ENCODE measurements around the gene TMOD1.

GRCh38 chr9:96419240-96419715 lies 1.1 kb upstream of the ZNF367 start:
- PRO-cap = bidirectional peak, plus-strand start at chr9:96419400, minus-strand start at chr9:96419334
- RAMPAGE, long total RNA = no peak

DNA sequence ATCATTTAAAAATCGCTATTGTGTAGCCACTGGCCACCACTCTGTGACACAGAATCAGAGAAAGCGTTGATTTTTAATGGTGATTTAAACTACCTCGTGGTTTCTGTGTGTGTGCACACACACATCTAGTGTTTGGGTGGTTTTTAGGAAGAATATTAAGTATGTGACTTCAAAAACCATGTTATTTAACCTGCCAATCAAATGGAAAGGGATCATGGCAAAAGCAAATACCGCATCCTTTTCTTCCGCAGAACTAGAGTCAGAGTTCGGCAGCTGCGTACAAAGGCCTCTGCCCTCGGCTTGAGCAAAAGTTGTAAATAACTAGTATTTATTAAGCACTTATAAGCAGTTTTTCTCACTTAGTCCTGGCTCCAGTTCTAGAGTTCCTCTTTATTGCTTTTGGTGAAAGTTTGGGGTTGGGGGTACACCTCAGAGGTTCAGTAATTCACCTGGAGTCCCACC lies 40.6 kb downstream of the HABP4 start:
- PRO-cap = no peak
- RAMPAGE, long total RNA = no peak

DNA sequence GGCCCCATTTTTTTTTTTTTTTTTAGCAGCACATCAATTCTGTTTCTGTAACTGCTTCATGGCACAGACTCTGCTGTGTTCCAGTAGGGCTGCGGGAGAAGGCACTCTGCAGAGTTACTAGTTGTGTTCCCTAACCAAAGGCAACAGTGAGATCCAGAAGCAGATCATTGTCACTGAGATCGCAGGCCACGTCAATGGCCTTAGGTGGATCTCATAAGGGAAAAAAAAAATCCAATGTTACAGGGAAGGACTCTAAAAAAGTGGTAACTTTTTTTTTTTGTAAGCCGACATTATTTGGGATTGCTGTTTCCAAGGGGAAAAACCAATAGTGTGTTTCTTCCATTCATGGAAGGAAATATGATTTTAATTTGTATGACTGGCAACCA lies 52.6 kb downstream of the HABP4 start:
- PRO-cap = no peak
- RAMPAGE, long total RNA = no peak

- PRO-cap = no peak
- RAMPAGE, long total RNA = no peak
These were observed 9.1 kb downstream of the NUTM2G start for GRCh38 chr9:96937632-96938236.

- PRO-cap = no peak
- RAMPAGE, long total RNA = no peak
These were observed 25.7 kb upstream of the TDRD7 start for GRCh38 chr9:97385951-97386861.

GRCh38 chr9:97501576-97502001 lies at the start of gene TMOD1:
Gene TMOD1 (plus strand): TSS chr9:97501666.
- PRO-cap = bidirectional peak, plus-strand start at chr9:97501666, minus-strand start at chr9:97501490; unidirectional peak, plus-strand start at chr9:97501969
- RAMPAGE, long total RNA = no peak

- PRO-cap = no peak
- RAMPAGE, long total RNA = no peak
These were observed 41.0 kb downstream of the TSTD2 start for GRCh38 chr9:97591962-97592686.

- PRO-cap = no peak
- RAMPAGE, long total RNA = no peak
These were observed 773 bp downstream of the TSTD2 start for GRCh38 chr9:97632183-97633007.

DNA sequence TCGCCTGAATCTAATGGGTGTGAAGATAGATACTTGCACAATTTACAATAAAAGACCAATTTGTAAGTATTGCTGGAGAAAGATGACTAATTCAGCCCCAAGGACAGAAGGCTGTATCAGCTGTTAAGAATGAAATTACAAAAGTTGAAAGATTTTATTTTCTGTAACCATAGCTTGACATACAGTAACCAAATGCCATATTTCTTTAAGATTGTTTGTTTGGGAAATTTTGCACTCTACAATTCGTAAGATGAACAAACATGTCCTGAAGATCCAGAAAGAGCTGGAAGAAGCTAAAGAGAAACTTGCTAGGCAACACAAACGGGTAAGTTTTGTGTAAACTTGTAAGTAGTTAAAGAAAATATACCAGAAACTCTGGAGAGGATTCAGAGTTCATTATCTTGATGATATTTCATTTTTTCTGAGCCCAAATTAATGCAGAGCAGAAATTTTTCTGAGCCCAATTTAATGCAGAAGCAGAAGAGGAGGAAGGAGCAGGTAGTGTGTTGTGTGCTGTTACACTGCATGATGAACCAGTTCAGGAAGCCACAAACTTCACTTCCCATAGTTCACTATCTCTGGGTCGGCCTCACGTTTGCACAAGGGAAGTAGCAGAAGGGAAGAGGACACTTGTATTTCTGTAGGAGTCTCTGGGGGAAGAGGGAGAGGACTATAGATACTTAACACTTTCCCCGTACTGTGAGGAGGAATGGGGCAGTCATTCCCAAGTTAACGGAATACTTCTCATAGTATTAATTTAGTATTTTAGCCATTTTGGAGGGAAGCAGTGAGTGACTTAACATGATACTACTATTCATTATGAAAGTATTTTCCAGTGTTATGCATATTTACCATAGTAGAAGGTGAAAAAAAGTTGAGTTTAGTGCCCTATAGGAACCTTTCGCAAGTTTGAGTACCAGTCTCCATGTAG lies 30.3 kb downstream of the XPA start:
- PRO-cap = no peak
- RAMPAGE, long total RNA = no peak

DNA sequence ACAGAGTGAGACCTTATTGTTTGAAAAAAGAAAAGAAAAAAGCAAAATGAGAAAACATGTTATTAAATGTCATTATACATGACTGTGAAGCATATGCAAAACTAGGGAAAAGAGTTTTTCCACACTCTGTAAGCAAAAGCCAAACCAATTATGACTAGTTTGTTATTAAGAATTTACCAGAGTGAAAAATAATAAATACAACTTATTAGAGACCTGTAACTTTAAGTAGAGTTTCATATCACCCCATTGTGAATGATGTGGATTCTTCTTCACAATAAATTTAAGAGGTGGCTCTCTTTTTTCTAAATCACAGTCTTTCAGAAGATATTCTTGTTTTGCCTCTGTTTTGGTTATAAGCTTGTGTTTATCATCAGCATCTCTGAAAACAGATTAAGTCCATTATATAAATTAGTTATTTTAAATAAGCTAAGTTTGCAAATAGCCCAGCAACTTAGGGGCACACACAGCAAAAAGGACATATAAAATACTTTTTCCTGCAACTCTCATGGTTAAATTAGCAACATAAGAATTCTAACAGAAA lies 10.2 kb downstream of the XPA start:
- PRO-cap = no peak
- RAMPAGE, long total RNA = no peak

- PRO-cap = no peak
- RAMPAGE, long total RNA = no peak
These were observed 17.2 kb upstream of the XPA start for GRCh38 chr9:97714429-97714638.

DNA sequence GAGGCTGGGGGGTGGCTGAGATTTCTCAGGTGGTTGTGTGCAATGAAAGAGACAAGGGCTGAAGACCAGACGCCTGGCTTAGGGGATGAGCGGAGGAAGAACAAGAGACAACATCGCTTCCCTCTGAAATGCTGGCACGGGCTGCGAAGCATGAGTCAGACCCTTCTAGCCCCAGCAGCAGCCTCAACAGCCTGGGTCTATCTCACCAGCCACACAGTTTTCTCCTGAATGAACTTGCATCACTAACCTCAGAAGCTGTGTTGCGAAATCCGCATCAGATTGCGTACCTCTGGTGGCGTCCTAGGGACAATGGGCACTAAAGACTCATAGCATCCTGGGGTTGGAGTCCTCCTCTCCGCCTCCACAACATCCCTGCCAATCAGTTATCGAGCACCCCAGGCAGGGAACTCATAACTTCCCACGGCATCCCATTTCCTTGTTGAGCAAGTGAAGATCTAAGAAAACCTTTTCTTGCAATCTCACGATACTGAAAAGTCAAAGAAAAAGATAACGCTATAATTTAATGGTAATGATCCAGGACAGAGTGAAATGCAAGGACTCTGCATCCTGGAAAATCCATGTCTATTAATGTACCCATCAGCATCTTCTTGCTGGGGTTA lies 23.8 kb downstream of the FOXE1 start:
- PRO-cap = no peak
- RAMPAGE, long total RNA = no peak

- PRO-cap = unidirectional peak, plus-strand start at chr9:97904897
- RAMPAGE, long total RNA = no peak
These were observed 17.6 kb downstream of the TRMO start for GRCh38 chr9:97904697-97905146.

- PRO-cap = no peak
- RAMPAGE, long total RNA = no peak
These were observed 14.7 kb downstream of the TRMO start for GRCh38 chr9:97907613-97907980.

DNA sequence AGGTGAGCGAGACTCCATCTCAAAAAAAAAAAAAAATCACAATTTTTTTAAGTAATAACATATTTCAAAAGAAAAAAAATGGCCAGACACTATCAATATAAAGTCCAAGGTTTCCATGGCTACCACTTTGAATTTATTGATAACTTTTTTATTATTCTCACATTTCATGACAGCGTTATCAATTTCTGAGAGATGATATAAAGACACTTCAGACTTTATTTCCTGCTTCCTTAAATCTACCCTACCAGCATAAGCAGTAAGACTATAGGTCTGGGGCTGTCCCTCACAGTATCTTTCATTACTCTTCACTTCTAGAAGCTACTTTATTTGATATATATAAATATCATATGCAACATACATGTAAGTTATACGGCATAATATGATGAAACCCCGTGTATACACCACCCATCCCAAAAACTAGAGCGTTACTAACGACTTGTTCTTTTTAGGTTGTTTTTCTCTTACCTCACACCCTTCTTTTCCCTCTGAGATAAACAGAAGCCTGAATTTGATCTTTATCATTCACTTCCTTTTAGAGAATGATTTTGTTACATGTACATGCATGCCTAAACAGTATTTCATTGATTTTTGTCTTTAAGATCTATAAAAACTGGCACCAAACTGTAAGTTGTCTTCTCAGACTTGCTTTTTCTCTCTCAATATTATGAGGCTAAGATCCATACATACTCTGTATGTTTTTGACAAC lies 3.8 kb downstream of the TRMO start:
- PRO-cap = no peak
- RAMPAGE, long total RNA = no peak

- PRO-cap = no peak
- RAMPAGE, long total RNA = no peak
These were observed 7.0 kb downstream of the HEMGN start for GRCh38 chr9:97930777-97931529.

DNA sequence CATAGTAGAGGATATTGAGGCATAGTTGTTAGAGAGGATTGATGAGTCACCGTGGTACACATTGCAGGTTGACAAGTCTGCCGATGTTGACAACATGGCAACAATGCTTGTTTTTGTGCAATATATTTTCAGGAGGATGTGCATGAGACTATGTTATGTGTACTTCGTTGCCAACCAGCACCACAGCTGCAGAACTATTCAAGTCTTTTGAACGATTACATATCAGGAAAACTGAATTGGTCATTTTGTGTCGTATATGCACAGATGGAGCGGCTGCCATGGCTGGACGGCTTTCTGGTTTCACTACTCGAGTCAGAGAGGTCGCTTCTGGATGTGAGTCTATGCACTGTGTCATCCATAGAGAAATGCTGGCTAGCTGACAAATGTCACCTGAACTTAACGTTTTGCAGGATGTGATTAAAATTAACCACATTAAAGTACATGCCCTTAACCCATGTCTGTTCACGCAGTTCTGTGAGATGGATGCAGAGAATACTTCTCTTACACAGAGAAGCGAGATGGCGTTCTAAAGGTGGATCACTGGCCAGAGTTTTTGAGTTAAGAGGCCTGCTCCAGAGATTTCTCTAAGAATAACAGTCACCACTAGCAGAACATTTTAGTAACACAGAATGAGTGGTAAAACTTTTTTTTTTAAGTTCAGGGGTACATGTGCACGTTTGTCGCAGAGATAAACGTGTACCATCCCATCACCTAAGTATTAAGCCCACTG lies 24.4 kb downstream of the ANP32B start:
- PRO-cap = no peak
- RAMPAGE, long total RNA = no peak

DNA sequence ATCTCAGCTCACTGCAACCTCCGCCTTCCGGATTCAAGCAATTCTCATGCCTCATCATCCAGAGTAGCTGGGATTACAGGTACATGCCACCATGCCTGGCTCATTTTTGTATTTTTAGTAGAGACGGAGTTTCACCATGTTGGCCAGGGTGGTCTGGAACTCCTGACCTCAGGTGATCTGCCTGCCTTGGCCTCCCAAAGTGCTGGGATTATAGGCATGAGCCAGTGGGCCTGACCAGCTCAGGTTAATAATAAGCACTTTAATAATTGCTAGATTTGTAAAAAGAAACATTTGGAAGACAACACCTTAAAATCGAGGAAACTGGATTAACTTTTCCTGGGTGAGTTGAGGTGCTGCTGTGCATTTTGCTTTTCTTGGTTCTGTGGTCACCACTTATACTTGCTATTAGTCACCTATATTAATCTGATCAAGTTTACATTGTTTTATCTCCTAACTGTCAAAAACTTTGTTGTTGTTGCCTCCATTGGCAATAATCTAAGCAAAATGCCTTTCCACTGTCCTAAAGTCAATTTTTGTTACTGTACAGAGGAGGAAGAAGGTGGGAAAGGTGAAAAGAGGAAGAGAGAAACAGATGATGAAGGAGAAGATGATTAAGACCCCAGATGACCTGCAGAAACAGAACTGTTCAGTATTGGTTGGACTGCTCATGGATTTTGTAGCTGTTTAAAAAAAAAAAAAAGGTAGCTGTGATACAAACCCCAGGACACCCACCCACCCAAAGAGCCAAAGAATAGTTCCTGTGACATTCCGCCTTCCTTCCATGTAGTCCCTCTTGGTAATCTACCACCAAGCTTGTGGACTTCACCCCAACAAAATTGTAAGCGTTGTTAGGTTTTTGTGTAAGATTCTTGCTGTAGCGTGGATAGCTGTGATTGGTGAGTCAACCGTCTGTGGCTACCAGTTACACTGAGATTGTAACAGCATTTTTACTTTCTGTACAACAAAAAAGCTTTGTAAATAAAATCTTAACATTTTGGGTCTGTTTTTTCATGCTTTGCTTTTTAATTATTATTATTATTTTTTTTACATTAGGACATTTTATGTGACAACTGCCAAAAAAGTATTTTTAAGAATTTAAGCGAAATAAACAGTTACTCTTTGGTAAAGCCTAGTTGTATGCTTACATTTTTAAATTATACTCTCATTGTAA lies 32.1 kb downstream of the ANP32B start:
- PRO-cap = no peak
- RAMPAGE, long total RNA = no peak

GRCh38 chr9:98053966-98055148 lies 2.2 kb upstream of the NANS start:
- PRO-cap = no peak
- RAMPAGE, long total RNA = no peak

GRCh38 chr9:98075224-98075812 lies 18.8 kb downstream of the NANS start:
- PRO-cap = no peak
- RAMPAGE, long total RNA = no peak

All from urinary bladder (tissue), 3 donors.